Thoracic aorta (tissue), 1 donor: Measurements from ENCODE around the genes ERGIC1 and ATP6V0E1.

GRCh38 chr5:172749658-172750493 is 21.1 kb downstream of the DUSP1 start:
- RAMPAGE, long total RNA, result no peak

DNA sequence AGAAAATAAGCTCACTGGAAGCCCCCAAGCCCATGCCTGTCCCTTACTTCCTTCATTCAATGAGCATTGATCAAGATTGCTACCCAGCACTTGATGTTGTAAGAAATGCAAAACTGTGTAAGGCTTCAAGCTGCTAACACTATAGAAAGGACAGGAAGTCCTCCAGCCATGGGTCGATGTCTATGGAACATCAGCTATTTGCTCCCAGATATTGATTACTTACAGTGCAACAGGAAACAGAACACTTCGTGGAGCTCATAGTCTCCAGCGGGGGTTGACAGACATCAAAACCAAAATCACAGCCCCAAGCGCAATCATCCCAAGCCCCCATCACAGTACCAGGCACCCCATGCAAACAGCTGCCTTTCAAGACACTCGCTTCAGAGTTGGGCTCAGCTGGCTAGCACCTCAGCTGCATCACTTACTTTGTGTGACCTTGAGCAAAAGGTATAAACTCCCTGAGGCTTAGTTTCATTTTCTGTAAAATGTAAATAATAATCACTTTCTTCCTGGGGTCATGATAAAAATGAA is 26.8 kb upstream of the DUSP1 start:
- RAMPAGE, long total RNA, result no peak

- RAMPAGE, long total RNA, result no peak
Observed at GRCh38 chr5:172819778-172820702, 14.0 kb upstream of the ERGIC1 start.

DNA sequence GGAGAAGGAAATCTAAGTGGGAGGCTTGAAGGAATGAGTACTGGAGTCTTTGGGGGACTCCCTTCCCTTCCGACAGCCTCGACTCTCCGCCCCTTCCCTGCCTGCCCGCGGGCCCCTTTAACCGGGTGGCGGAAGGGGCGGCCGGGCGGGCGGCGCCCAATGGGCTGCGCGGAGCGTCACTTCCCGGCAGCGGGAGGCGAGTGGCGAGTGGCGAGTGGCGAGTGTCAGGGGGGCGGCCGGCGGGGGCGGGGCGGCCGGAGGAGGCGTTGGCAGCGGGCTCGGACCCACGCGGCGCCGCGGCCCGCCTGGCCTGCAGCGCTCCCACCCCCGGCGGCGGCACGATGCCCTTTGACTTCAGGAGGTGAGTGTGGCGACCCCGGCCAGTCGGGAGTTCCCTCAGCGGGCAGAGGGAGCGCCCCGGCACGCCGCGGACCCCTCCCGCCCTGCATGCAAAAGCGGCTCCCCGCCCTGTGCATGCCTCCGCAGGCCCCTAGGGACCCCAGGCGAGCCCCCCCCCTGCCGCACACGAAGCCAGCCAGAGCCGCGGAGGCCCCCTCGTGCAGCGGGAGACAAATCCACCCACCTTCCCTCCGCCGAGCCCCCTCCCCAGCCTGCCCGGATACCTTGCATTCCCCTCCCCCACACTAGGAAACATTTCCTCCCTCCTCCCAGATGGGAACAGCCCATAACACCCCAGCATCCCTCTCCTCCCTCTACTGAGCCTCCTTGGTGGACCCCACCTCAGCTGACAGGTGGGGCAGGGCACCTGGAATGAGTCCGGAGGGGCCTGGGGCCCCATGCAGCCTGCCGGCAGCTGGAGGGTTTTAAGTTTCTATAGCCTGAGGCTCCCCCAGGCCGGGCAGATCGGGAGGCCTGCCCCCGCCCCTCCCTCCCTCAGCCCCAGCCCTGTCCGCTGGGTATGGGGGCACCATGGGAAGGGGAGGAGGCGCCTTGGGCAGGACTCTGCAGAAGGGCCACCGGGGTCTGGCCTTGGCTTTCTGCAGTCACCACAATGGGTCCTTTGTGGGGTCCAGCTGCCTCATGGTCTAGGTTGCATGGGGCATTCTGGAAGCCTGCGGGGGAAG is at the start of gene ERGIC1:
TSS of gene ERGIC1 (plus strand) at position 179 of the 1,085 bp plus-strand sequence.
- RAMPAGE, long total RNA, result no peak

DNA sequence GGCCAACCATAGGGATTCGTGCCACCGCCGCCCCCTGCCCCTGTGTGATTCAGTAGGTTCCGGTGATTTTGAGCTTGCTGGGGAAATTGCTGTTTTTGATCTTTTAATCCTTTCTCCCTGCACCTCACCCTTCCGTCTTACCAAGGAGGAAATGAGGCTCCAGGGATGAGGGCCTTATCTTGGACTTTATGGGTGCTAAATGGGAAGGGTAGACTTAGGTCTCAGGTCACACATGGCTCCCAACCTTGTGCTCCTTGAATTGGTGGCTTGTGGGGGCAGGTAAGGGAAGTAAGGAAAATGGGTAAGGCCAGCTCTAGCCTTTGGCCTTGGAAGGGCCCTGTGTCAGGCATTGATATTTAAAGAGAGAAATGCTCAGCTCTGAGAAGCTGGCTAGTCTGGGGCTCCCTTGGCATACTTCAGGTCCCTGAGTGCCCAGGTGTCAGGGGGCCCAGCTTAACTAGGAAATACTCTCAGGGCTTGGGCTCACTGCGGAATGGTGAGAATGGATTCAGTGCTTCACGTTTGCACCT is 2.0 kb downstream of the ERGIC1 start:
- RAMPAGE, long total RNA, result no peak

GRCh38 chr5:172840727-172841032 is 6.6 kb downstream of the ERGIC1 start:
- RAMPAGE, long total RNA, result no peak

GRCh38 chr5:172846192-172846971 is 12.3 kb downstream of the ERGIC1 start:
- RAMPAGE, long total RNA, result no peak

DNA sequence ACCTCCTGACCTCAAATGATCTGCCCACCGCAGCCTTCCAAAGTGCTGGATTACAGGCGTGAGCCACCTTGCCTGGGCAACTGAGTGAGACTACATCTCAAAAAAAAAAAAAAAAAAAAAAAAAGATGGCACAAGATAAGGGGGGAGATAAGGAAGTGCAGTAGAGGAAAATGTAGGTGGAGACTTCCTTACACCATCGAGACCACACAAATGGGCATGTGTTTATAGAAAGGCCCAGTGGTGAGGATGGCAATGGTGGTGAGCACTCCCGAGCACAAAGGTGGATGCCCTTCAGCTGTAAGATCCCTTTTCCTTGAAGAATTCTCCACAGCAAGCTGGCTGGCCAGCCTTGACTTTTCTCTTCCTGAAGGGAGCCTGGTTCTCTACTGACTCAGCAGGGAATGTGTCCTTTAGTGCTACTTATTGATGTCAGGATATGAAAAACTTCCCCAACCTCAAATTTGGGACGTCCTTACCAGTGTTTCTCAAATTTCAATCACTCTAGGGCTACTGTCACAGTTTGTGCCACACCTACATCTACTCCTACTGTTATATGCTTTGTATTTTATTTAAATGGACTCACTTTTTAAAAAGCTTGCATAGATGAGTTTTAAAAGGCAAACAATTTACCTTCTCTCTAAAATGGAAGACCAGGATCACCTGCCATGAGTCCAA is 28.3 kb downstream of the ERGIC1 start:
- RAMPAGE, long total RNA, result no peak

- RAMPAGE, long total RNA, result no peak
Observed at GRCh38 chr5:172905531-172905986, 53.7 kb upstream of the RPL26L1 start.

DNA sequence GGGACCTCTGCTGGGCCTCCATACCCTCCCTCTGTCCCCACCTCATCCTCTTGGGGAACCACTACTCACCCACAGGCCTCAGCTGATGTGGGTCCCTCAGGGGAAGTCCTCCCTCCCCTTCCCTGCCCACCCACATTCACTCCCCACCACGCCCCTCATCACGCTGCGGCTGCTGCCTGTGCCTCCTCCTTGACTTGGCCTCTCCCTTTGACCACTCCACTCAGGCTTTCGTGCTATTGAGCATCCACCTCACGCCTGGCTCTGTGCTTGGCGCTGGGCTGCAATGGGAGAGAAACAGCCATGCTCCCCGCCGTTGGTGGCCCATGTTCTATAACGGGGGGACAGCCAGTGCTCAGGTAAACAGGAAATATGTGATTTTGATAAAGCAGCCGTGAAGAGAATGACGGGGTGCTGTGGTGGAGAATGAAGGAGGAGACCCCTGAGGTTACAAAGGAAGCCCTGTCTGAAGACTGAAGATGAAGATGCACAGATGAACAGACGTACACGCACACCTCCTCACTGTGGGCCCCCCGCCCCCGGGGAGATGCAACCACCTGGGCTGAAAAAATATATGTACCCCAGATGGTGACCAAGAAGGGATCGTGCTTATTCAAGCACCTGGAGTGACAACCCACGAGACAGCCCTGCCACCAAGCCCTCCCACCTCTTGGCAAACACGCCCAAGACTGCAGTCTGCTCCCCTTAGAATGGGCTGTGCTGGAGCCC is 40.3 kb upstream of the RPL26L1 start:
- RAMPAGE, long total RNA, result no peak

DNA sequence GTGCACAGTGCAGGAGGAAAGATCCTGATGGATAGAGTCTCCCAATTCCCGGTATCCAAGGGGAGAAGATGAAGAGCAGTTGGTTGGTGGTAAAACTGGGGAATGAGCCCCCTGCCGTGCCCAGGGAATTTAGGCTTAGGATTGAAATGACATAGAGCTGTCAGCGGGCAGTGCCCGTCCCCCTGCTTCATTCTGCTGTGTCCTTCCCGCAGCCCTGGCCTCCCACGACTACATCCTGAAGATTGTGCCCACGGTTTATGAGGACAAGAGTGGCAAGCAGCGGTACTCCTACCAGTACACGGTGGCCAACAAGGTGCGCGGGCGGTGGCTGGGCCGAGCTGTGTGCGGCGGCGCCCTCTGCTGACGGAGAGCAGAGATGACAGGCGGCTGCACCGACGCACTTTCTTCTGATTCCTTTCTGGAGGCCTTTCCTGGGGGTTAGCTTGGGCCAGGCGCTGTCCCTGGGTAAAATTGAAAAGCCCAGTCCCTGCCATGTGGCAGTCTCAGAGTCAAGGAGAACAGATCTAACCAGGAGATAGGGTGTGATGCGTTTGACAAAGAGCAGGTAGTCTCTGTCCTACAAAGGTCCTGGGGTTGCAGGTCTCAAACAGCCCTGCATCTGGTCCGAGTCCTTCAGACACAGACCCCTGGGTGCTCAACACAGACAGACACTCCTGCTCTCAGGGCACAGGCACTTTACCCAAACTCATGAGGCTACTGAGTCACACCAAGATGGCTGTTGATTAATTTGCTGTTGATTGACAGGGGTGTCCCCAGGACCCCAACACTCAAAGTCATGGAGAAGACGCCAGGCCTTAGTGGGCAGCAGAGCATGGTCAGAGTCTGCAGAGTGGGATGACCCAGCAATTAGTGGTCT is 26.8 kb upstream of the RPL26L1 start:
- RAMPAGE, long total RNA, result no peak

GRCh38 chr5:172983427-172984306 is at the start of gene ATP6V0E1:
Gene ATP6V0E1 (plus strand): TSS chr5:172983771.
- RAMPAGE, long total RNA, result start-site peak on the plus strand at chr5:172983770-172983942, 1,371 reads

GRCh38 chr5:173011474-173012168 is 28.1 kb downstream of the ATP6V0E1 start:
- RAMPAGE, long total RNA, result no peak

- RAMPAGE, long total RNA, result no peak
Observed at GRCh38 chr5:173014761-173015096, 31.2 kb downstream of the ATP6V0E1 start.

DNA sequence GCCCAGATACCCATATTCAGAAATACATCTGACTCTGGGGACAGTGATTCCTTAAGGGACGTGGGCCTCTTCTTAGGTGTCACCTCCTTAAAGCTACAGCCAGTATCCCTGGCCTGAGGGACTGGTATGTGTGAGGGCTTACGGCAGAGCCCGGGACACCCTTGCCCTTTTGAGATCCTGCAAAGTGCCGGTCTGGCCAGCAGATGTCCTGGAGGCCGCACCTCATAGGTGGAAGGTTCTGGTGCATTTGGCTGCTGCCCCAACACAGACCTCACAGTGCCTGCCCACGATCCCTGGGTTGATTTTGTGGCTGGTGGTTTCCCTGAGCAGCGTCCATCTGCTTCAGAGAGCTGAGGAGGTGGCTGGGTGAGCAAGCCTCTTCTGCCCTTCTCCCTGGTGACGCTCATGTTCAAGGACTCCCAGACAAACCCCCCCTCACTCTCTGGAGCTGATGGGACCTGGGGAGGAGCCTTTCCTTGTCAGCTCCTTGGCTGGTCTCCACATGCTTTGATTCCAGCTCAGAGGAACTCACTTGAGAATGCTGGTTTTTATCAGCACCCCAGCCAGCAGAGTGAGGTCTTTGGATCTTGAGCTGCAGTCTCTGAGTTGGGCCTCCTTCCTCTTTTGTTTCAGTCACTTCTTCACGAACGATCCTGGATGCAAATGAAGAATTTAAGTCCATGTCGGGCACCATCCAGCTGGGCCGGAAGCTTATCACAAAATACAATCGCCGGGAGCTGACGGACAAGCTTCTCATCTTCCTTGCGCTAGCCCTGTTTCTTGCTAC is 19.0 kb downstream of the BNIP1 start:
- RAMPAGE, long total RNA, result no peak

DNA sequence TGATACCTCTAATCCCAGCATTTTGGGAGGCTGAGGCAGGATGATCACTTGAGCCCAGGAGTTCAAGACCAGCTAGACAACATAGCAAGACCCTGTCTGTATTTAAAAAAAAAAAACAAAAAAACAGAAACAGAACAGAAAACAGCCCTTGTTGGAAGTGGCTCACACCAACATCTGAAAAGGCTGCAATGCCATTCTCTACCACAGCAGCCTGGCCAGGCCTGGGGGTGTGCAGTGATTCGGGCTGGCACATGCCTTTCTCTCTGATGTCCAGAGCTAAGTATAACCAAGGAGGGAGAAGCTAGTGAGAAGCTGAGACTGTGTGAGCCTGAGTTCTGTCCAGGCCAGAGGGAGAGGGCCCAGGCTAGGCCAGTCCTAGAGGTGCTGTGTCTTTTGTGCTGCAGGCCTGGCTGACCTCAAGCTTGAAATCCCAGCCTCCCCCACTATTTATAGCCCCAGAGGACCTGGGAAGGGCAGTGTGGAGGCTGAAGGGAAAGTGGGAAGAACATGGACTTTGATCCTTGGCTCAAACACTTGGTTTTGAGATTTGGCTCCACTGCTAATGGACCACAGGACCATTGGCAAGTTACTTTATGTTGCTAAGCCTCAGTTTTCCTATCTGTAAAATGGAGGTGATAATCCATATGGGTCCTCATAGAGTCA is 20.8 kb downstream of the BNIP1 start:
- RAMPAGE, long total RNA, result no peak

GRCh38 chr5:173268743-173269709 is 34.0 kb upstream of the NKX2-5 start:
- RAMPAGE, long total RNA, result no peak

- RAMPAGE, long total RNA, result no peak
Observed at GRCh38 chr5:173283546-173284199, 44.5 kb downstream of the STC2 start.

- RAMPAGE, long total RNA, result no peak
Observed at GRCh38 chr5:173454183-173454719, 126.0 kb upstream of the STC2 start.

GRCh38 chr5:173609136-173609600 is 7.3 kb downstream of the BOD1 start:
- RAMPAGE, long total RNA, result no peak